Helper T cell (primary cell): ENCODE measurements around the gene GFOD1.

DNA sequence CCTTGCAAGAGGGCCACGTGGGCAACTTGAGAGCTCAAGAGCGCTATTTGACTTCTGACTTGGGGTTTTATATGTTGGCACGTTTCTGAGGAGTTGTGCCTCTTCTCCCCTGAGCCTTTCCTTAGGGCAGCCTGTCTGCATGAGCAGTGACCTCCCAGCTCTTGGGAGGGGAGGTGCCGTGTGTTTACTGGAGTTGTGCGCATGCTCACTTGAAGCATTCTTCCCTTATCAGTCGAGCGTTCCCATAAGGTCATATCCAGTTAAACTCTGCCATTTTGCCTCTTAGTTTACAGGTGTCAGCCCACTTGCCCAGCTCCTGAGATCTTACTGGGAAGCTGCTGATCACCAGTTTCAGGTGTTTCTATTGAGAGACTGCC is 122.4 kb upstream of the PHACTR1 start:
- PRO-cap, 2 experiments = no peak in any of the 2 experiments

DNA sequence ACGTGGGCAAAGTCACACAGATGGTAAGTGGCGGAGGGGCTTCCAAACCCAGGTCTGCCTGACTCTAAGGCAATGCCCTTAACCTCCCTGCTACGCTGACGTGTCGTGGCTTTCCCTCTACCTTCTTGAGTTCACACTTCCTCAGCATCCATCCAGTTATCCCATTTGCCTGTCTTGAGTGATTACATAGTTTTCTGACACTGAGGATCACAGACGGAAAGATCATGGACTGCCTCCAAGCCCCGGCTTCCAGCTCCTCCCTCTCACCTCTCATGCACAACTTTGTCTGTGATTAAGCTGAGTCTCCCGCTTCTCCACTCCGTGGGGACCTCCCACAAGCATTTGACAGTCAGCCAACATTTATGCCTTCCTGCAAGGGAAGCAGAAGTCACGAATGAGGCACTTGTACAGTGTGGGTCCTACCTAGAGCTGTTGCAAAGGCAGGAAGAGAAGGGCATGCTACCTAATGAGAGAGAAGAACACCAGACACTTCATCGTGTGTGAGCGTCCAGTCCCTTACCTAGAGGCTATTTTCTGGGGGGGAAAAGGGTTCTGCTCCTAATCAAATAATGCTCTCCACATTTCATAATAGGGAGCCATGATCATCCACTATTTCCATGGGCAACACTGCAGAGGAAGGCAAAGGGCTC is 33.7 kb downstream of the TBC1D7 start:
- PRO-cap, 2 experiments = no peak in any of the 2 experiments

GRCh38 chr6:13448024-13448709 is 39.2 kb downstream of the GFOD1 start:
- PRO-cap, 2 experiments = no peak in any of the 2 experiments

DNA sequence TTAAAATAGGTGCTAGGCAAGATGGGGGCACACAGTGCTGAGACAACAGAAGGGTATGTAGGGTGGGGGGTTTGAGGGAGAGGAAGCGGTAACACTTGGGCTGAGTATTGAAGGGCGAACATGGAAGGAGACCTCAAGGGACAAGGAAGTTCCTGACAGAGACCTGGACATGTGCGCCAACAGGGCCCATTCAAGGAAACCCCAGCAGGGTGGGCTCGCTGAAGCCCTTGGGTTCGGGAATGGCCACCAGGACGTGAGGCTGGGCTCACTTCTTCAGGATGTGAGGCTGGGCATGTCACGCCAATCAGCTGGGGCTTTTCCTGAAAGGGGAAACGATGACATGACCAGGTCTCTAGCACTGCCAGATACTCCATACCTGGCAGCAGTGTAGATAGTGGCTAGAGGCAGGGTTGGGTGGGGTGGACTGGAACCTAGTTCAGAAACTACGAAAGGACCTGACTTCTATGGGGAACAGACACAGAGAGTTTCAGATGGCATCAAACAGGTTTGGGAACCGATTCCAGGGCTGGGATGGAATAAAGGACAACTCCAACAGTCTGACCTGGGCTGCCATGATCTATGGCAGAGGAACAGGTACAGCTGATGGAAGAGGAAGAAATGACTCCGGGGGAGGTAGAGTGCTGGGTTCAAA is 4.1 kb downstream of the GFOD1 start:
- PRO-cap, 2 experiments = no peak in any of the 2 experiments

DNA sequence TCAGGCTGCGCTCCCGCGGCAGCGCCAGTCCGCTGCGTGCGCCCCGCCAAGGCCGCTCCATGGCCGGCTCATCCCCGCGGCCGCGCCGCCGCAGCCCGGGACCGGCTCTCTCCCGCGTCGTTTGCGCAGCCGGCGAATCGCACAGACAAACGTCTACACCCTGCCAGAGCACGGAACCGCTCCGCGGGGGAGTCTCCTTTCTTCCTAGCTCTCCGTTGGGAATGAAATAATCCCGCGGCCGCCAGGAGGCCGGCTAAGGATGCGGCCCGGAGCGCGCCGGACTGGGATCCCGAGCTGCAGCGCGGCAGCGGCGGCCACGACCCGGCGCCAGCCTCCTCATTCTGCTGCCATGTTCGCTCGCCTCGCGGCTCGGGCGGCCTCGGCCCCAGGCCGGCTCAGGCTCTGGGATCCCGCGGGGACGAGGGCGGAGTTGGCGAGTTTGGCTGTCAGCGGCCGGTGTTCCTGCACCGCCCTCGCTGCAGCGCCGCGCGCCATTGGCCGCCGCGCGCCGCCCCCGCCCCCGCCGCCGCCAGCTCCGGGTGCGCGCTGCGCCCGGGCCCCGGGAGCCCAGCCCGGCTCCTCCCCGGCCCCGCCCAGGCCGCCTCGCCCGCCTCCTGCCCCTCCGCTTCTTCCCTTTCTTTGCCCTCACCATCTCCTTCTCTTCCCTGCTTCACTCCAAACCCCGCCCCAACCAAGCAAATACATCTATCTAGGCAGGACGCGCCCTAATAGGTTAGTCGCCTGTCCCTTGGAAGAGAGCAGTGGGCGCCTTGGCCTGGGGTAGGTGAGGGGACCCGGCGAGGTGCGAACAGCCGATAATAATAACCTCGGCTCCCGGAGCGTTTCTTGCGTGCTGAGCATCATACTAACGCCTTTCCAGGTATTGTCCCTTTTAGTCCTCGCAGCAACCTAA is at the start of gene GFOD1:
GFOD1 (minus strand) TSS at position 404 of the 913 bp plus-strand sequence.
- PRO-cap, 2 experiments = no peak in any of the 2 experiments

DNA sequence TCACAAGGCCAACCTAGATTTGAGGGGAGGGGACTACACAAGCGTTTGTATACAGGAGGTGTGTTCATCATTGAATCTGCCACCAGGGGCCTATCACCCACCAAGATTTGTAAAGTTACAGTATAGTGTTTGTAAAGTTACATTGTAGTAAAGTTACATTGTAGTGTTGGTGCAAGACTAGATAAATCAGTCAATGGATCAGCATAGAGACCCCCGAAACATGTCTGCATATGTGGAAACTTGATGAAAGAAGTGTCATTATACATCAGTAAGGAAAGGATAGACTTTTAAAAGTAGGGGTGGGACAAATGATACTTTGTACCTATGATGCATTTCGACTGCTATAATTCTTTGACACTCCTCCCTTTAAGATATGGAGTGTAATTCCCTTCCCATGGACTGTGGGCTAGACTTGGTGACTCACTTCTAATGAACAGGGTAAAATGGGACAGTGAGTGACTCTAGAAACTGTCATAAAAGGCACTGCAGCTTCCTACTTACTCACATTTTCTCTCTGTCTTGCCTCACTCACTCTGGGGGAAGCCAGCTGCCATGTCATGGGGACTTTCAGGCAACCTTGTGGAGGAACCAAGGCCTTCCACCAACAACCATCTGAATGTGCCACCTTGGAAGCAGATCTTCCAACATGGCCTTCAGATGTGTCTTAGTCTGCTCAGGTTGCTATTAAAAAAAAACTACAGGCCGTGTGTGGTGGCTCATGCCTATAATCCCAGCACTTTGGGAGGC is 12.7 kb upstream of the GFOD1 start:
- PRO-cap, 2 experiments = no peak in any of the 2 experiments

DNA sequence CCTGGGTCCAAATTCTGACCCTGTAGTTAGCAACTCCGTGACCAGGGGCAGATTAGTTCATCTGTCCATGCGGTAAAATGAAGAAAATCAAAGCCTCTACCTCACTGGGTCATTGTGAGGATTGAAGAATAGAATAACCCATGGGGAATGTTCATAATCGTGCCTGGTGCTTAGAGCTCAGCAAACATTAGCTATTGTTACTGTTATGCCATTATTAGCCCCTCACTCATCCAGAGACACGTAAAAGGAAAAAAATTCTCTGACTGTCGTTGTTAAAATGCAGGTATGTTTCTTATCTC is 5.3 kb upstream of the SIRT5 start:
- PRO-cap, 2 experiments = no peak in any of the 2 experiments

DNA sequence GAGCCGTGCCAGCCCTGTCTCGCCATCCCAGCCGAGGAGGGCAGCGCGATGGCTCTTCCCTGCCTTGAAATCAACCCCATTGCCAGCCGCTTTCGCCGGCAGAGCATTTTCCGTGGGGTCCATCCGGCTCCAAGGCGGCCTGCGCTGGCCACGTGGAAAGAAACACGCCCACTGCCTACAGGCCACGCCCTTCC is 201 bp upstream of the NOL7 start:
- PRO-cap, 2 experiments = peak in 2 of 2 experiments; most common minus-strand start position 132 of the sequence (in 2)

GRCh38 chr6:13649098-13650392 is 34.4 kb downstream of the NOL7 start:
- PRO-cap, 2 experiments = no peak in any of the 2 experiments

DNA sequence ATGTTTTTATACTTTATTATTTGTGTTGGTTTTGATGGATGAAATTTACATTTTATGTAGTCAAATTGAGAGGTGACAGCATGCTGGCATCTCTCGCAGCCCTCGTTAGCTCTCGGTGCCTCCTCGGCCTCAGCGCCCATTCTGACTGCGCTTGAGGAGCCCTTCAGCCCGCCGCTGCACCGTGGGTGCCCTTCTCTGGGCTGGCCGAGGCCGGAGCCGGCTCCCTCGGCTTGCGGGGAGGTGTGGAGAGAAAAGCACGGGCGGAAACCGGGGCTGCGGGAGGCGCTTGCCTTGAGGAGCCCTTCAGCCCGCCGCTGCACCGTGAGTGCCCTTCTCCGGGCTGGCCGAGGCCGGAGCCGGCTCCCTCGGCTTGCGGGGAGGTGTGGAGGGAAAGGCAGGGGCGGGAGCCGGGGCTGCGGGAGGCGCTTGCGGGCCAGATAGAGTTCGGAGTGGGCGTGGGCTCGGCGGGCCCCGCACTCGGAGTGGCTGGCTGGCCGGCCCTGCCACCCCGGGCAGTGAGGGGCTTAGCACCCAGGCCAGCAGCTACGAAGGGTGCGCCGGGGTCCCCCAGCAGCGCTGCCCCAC is 45.5 kb upstream of the MCUR1 start:
- PRO-cap, 2 experiments = no peak in any of the 2 experiments

- PRO-cap, 2 experiments = peak in 1 of 2 experiments; most common plus-strand start chr6:14109152 (in 1)
These were observed 8.7 kb upstream of the CD83 start for GRCh38 chr6:14108590-14109484.

GRCh38 chr6:14131556-14132266 is 14.1 kb downstream of the CD83 start:
- PRO-cap, 2 experiments = no peak in any of the 2 experiments

DNA sequence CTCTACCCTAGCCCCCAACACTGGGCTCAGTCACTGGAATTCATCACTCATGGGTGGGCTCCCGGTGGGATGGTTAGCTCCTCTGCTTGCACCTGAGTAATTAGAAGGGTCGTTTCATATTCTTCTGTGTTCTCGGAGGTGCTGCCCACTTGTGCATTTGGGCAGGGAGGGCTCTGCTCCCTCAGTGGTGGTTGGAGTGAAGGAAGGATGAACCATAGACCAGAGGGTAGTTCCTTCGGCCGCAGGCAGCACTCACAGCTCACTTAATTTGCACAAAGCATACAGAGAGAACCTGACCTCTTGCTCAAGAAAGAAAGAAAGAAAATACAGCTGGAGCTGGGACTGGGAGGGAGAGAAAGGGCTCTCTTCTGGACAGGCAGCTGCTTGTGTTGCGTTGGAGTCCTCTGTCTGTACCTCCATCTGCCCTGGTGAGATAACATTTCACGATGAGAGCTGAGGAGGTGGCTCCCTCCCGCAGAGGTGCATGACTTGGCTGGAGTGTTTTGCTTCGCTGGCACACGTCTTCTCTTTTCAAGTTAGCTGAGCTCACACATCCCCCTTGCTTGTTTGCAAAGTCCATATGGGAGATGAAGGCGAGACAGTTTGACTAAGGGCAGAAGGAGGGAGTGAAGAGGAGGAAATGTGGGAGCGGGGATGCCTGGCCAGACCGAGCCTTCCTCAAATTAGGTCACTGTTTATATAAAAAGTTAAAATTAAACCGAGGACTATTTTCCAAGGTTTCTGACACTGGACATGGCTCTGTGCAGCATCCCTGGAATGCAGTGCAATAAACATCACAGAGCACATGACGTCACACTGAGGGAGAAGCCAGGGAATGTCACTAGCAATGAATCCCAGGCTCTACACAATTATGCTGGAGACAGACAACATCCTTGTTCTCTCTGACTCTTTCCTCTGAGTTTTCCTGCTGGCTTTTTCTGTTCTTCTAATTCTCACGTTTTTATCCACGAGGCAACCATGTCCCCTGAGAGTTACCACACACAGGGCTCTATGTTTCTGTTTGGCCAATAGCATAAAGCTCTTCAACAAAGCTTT is 359.4 kb downstream of the CD83 start:
- PRO-cap, 2 experiments = no peak in any of the 2 experiments

- PRO-cap, 2 experiments = no peak in any of the 2 experiments
These were observed 356.3 kb upstream of the JARID2 start for GRCh38 chr6:14889623-14890003.

DNA sequence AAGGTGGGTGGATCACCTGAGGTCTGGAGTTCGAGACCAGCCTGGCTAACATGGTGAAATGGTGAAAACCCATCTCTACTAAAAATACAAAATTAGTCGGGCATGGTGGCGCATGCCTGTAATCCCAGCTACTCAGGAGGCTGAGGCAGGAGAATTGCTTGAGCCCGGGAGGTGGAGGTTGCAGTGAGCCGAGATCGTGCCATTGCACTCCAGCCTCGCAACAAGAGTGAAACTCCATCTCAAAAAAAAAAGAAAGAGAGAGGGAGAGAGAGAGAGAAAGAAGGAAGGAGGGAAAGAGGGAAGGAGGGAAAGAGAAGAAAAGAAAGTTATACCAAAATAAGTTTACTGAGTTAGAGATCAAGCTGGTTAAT is 341.3 kb upstream of the JARID2 start:
- PRO-cap, 2 experiments = no peak in any of the 2 experiments

DNA sequence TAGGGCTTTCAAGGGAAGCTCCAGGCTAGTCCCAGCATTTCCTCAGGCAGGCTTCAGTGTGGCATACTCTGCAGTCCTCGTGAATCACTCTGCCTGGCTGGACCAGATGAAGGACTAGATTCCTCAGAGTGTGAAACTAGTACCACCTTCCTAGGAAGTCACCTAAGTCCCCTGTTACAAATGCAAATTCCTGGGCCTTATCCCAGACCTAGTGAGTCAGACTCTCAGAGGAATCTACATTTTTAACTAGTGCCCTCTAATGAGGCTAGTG is 279.7 kb upstream of the JARID2 start:
- PRO-cap, 2 experiments = no peak in any of the 2 experiments

- PRO-cap, 2 experiments = no peak in any of the 2 experiments
These were observed 19.1 kb downstream of the JARID2 start for GRCh38 chr6:15264831-15265517.

DNA sequence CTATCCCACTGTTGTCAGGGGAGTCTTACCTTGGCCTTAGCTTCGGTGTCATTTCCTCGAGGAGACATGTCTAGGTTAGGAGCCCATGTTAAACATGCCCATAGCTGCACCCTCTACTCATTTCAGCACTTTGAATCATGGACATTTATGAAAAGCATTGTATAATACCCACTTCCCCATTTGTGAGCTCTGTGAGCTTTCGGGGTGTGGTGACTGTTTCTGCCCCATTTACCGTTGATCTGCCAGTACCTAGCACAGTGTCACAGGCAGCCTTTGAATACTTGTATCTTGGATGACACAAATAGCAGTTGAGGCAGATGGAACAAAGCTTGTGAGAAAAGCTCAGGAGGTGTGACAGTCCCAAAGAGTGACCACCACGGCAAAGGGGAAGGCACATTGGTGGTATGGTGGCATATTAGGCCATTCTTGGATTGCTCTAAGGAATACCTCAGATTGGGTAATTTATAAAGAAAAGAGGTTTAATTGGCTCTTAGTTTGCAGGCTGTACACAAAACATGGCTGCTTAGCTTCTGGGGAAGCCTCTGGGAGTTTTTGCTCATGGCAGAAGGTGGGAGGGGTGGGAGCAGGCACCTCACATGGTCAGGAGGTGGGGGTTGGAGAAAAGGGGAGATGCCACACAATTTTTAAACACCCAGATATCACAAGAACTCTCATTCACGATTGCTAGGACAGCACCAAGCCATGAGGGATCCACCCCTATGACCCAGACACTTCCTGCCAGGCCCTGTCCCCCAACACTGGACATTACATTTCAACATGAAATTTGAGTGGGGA is 42.0 kb downstream of the JARID2 start:
- PRO-cap, 2 experiments = no peak in any of the 2 experiments

DNA sequence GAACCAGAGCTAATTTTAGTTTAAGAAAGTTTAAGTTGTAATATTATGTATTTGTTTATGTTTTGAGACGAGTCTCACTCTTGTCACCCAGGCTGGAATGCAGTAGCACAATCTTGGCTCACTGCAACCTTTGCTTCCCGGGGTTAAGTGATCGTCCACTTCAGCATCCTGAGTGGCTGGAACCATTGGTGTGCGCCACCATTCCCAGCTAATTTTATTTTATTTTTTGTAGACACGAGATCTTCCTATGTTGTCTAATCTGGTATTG is 46.7 kb downstream of the JARID2 start:
- PRO-cap, 2 experiments = no peak in any of the 2 experiments

GRCh38 chr6:15353893-15354573 is 108.2 kb downstream of the JARID2 start:
- PRO-cap, 2 experiments = no peak in any of the 2 experiments